Placental pericyte (primary cell): Measurements from ENCODE around the genes ALDH7A1, PHAX and LMNB1.

DNA sequence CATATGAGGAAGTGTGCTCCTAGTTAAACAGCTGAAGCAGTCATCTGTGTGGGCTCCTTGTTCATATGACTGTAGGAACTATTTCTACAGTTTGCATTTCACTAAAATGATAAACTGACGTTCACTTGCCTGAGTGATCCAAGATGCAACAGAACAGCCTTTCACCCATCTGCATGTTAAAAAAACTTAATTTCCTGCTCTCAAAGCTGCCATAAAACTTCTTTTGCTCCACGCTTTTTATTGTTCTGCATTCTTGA, 44.0 kb downstream of the ZNF608 start:
- CAGE, long polyA plus RNA = no peak

DNA sequence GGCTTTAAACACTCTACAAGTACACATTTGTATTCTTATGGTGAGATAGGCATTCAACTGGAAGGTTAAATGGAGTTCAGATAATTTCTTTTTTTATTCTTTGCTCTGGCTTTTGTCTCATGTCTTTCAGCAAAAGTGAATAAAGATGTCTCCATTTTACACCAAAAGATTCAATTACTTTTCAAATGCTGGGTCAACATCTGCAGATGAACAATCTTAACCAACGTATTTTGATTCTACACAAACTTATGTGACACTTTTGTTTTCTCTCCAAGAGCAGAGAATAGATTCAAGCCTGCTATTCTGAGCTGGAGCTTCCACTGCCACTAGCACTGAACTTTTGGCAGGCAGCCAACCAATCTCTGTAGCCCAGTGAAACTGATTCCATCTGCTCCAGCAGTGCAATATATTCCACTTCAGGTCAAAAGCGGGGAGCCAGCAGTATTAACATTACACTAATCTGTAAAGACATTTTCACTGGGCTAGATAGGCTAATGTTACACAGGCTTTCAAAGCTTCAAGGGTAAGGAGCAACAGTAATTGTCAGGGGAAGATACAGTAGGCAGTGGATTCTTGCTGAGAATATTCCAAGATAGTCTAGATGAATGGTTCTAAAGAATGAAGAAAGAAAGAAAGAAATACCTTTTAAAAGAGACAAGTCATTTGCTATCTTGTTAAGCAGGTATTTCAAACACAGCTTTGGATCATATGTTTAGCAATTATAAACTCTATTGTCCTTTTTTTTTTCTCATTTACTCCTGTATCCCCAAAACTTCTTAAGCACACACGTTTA, 452.1 kb upstream of the ZNF608 start:
- CAGE, long polyA plus RNA = no peak

DNA sequence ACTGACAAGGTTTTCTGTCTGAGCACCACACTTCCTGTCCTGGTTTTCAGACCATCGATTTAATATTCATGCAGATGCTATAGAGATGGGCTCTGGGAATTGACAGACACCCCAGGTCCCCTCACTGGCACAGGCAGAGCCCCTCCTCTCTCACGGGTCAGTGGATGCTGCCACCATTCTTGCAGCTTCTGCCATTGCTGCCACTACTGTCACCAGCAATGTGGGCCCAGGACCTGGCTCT, 478.9 kb upstream of the ZNF608 start:
- CAGE, long polyA plus RNA = no peak

DNA sequence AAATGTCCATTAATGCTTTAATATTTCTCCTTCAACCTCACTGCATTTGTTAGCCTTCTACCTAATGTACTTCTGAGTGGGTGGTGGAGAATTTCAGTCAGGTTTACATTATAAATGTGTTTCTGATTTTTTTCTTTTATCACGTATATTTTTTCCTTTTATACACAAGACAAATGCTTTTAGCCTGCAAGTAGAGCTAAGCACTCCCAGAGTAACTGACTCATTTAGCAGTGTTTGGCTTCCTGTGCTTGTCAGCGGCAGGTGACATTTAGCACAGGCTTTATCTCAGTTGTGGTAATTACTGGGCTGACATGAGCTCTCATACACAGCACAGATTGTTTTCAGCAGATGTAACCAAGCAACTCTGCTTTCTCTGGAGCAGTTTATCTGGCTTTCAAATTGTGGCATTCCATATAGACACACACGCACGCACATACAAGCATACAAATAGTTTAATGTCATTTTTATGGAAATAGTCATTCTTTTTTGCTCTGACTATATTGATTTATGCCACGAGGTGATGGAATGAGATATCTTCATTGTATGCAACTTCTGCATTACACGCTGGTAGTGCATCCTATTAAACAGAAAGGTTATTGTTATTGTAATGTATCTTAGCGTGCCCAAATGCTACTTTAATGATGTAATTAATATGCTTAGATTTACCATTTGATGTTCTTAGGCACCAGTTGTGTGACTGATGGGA, 379.1 kb upstream of the GRAMD2B start:
- CAGE, long polyA plus RNA = no peak

DNA sequence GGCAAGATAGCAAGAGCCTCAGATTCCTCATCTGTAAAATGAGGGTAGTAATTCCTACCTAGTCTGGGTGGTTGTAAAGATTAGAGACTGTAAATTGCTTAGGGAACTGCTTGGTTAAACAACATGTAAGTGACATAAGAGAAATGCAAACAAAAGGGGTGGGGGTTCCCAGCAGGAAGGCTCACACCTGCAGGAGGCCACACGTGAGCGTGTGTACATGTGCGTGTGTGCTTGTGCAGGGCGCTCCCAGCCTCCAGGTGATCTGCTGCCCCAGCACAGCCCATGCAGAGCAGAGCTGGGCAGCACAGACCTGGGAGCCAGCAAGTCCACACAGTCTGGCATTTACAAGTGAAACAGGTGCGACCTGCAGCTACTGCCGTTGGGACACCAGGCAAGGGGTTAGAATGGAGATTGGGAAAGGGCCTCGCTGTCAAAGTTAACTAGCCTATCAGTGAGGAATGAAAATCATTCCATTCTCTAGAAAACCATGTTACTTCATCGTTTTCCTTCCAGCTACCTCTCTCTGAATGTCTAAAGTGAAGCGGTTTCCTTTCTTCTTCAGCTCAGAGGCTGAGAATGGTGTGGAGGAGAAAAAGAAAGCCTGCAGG, 41.8 kb downstream of the GRAMD2B start:
- CAGE, long polyA plus RNA = no peak

DNA sequence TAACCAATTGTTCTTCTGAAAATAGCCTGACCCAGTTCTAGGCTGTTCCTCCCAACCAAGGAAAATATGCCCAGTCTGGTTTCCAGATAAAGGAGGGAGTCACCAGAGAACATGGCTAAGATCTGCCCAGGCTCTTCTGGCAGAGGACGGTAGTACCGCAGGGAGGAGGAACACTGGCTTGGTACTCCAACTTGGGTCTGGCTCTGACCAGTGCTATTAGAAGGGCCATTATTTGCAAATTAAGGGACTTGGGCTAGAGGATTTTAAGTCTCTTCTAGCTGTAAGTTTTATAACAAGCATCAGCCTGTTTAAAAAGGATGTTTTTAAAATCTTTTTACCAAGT, 63.2 kb downstream of the GRAMD2B start:
- CAGE, long polyA plus RNA = no peak

DNA sequence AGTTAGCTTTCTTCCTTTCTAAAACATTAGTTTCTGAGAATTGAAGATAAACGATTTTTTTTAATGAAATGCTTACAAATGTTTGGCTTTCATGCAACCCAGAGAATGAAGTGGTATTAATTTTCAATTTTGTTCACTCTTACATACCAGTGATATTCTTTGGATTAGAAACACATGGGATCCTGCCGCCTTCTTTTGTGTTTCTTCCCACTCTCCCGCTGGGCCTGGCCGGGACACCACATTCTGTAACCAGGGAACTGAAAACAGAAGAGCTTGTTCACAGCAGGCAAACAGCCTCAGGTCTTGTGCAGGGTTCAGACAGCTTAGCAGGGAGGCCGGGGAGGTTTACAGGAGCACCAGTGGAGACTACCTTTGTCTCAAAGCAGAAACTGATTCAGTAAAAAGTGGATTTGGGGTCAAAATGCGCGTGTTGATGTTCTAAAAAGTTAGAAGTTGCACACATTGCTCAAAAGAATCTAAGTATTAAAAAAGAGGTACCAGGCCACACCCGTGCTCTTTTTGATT, 67.0 kb downstream of the GRAMD2B start:
- CAGE, long polyA plus RNA = no peak

- CAGE, long polyA plus RNA = no peak
These were observed 85.5 kb downstream of the GRAMD2B start for GRCh38 chr5:126508470-126509334.

- CAGE, long polyA plus RNA = no peak
These were observed at the start of gene ALDH7A1 for GRCh38 chr5:126594608-126595825. ALDH7A1 (minus strand) TSS chr5:126595219.

- CAGE, long polyA plus RNA = no peak
These were observed at the start of gene PHAX for GRCh38 chr5:126600013-126601168. PHAX (plus strand) TSS chr5:126600947.

DNA sequence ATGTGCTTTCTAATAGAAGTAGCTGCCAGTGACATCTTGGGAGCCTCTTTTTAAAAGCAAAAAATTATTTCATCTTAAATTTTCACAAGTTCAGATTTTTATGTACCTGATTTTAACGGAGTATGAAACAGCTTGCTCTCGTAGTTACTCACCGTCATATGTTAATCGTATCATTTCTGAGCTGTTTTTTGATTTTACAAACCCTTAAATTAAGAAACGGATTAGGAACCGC, 877 bp upstream of the LMNB1 start:
- CAGE, long polyA plus RNA = no peak

- CAGE, long polyA plus RNA = no peak
These were observed at the start of gene LMNB1 for GRCh38 chr5:126777088-126777981. LMNB1 (plus strand) TSS chr5:126777136.

DNA sequence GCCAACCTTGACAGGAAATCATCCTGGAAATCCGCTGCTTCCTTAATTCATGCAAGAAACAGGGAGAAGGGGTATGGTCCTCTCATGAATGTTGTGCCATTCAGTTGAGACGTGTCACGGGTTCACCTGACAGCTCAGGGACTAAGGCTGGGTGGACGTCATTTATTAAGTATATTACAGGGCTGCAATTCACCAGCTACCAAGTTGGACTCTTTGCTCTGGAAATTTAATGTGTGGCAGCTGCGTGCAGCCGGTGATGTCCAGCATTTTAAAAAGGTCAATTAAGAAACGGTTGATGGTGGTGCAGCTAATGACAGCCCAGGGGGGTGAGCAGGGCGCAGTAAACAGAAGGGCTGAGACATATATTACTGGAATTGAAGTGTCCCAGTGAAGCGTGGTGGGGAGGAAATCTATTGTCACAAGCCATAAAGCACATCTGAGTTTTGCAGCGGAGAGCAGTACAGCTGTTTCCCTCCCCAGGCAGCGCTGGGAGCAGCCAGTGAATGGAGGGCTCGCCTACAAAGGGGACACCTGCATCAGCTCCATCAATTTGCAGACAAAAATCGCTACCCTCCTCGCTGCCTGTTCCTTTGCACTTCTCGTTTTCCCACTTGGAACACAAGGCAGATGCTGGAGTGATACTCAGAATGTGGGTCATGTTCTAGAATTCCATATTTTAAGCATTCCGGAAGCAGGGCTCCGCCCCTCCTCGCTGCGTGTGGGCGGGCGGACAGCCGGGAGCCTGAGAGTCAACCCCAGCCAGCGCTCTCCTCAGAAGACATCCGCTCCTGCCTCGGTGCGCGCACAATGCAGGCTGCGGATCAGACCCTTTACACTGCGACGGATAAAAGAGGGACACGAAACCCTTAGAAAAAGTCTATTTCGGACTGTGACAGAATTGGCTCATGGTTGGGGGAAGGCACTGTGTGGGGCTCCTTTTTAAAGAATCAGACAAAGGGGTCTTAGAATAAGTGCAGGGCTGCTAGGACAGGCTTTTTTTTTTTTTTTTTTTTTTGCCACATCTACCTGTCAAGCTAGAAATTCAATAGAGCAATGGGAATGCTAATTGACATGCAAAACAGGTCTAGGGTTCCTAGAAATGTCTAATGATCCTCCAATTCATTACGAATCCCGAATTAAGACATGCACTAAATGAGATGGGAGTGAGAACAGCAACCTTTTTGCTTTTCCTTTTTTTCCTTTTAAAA, 92.1 kb downstream of the LMNB1 start:
- CAGE, long polyA plus RNA = no peak

DNA sequence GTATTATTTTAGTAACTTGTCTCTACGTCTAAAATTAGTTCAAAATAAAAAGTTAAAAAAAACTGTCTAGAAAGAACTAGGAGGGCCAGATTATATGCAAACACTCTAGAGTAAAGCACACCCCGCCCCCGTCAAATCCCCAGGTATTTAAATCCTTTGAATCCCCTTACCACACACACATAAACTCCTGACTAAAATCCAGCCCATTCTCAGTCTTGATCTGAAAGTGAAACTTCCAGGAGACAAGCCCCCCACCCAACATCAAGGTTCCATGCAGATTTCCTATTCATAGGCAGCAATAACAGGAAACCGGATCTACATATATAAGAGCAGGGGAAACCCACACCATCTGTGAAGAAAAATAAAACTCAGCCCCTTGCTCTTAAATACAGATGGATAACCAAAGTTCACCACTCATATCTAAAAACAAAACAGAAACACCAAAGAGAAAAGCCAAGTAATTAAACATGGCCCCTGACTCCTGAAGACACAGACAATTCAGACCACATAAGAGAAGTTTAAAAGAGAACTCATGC, 42.3 kb downstream of the MARCHF3 start:
- CAGE, long polyA plus RNA = no peak

DNA sequence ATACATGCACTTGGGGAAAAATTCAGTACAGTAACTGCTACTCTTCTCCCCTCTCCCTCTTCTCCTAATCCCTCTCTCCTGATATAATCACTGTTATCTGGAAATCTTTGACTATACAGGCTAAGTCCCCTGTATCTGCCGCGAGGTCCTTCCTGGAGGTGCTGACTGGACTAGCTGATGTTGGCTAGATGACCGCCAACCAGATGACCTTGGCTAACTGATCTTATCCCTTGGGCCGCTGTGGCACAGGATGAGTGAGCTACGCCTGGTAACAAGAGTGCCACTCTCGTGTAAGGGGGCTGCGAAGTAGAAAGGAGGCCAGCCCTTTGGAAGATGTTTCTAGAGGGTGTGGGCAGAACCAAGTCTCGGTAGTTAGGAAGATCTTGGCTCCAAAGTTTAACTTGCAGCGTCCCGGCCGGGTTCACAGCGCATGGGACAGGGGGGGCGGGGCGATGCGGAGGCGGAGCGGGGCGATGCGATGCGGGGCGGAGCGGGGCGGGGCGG, 318 bp upstream of the PRRC1 start:
- CAGE, long polyA plus RNA = no peak

DNA sequence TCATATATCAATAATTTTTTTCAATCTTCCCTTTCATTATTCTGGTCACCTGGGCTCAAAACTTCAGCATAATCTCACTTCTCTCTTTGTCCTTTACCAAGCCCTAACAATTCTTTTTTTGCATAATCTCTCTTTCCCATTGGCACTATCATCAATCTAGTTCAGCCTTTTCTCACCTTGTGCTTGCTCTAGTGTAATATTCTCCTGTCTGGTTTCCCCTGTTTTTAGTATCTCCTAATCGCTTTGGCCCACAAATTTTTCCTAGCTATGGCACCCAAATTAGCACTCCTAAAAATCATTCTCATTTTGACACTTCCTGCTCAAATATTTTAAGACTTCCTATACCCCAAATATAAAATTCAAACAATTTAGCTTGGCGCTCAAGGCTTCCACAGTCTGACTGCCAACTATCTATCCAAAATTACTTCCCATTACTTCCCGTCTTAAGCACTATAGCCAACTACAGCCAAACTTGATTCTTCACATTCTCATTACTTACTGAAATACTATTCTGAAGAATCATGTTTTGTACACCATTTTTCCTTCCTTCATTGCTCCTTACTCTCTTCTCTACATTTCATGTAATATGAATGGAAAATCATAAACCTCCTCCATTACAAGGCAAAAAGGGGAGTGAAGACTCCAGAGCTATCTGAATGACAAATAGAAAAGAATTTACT, 65.9 kb upstream of the SLC12A2 start:
- CAGE, long polyA plus RNA = no peak

GRCh38 chr5:128019365-128020116, 64.0 kb upstream of the SLC12A2 start:
- CAGE, long polyA plus RNA = no peak

DNA sequence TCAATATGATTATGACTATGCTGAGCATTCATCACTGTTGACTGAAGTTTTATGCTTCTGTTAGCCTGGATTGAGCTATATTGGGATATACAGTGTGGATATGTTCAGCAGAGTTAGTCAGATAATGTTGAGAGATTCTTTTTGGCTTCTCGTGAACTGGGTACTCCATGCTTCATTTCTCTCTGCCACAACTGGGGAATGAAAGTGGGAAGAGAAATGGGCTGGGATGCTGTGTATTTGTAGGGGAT, 32.3 kb downstream of the SLC12A2 start:
- CAGE, long polyA plus RNA = no peak

- CAGE, long polyA plus RNA = no peak
These were observed 35.0 kb downstream of the SLC12A2 start for GRCh38 chr5:128118639-128118982.

DNA sequence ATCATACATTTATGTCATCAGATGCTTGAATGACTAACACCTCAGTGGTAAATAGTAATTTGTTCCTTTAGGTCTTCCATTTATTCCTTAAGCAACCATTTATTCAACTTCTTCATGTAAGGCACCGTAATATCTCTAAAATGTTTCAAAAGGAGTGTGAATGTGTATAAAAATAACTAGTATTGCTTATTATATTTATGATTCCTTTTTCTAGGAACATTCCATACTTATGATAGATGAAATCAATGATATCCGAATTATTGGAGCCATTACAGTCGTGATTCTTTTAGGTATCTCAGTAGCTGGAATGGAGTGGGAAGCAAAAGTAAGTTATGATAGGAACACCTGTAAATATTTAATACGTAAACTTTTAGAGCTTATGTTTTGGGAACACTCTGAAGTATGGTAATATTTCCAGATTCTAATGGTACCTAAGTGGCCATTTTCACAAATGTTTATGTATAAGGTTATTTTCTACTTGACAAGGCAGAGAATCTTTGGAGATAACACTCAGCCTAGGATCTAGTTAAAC, 50.5 kb downstream of the SLC12A2 start:
- CAGE, long polyA plus RNA = no peak